ENCODE measurements around a stretch of chr16.

DNA sequence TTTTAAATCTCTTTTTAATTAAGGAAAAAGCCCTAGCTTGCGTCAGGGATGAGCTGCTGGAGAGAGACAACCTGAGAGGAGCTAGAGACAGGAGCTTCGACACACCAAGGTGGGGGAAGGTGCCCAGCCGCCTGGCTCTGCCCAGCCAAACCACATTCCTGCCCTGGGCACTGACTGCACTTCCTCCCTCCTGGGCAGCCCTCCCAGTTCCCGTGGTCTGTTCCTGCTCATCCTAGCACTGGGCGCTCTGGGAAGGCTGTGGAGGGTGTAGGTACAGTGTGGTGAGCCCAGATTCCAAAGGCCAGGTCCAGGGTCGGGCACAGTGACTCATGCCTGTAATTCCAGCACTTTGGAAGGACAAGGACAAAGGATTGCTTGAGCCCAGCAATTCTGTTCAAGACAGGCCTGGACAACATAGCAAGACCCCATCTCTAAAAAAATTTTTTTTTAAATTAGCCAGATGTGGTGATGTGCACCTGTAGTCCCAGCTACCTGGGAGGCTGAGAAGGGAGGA is 30.7 kb downstream of the C16orf74 start:
- PRO-cap, result no peak

- PRO-cap, result no peak
Measured at GRCh38 chr16:85806564-85807176, 7.2 kb downstream of the COX4I1 start.

DNA sequence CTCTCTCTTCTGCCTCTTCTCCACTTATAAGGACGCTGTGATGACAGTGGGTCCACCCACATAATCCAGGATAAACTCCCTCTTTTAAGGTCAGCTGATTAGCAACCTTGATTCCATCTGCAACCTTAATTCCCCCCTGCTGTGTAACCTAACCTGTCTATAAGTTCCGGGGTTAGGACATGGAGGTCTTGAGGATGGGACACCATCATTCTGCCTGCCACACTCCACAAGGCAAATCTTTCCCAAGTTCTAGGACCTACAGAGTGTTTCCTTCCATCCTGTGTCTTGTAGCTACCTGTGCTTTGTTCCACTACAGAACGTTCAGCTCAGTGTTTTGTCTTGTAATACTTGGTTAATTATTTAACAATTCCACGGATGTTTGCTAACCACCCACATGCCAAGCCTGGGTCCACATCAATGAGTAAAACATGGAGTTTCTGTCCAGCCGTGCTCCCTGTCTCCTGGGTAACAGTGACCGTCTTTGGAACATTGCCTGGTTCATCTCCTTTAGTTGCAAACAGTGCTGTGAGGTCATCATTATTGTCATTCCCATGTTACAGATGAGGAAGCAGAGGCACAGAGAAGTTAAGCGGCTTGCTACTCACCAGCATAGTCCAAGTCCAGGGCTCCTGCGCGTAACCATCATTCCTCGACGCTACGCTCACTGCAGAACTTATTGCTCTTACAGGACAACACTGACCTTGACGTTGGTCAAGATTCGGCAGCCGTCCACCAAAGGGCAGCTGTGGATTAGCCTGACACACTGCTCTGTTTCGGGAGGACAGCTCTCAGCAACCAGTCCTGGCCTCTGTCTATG is 41.2 kb downstream of the IRF8 start:
- PRO-cap, result no peak

DNA sequence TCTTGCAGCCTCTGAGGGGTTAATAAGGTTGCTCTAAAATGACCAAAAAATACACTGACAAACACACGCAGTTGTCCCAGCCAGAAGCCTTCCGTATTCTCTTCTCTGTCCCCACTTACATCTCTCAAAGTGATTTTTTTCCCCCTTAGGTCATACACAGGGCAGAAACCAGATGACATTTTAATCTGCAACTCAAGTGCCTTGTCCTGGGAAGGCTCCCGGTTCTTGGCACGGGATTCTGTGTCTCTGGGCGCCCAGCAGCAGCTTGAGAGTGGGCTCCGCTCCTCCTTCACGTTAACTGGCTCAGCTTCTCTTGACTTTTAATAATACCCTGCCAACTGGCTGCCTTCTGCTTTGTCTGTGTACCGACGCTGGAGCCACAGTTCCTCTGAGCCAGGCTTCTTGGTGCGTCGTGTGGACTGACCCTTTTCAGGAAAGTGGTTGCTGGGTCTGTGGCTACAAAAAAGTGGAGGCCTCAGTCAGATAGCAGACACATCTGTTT is 64.7 kb downstream of the IRF8 start:
- PRO-cap, result no peak

DNA sequence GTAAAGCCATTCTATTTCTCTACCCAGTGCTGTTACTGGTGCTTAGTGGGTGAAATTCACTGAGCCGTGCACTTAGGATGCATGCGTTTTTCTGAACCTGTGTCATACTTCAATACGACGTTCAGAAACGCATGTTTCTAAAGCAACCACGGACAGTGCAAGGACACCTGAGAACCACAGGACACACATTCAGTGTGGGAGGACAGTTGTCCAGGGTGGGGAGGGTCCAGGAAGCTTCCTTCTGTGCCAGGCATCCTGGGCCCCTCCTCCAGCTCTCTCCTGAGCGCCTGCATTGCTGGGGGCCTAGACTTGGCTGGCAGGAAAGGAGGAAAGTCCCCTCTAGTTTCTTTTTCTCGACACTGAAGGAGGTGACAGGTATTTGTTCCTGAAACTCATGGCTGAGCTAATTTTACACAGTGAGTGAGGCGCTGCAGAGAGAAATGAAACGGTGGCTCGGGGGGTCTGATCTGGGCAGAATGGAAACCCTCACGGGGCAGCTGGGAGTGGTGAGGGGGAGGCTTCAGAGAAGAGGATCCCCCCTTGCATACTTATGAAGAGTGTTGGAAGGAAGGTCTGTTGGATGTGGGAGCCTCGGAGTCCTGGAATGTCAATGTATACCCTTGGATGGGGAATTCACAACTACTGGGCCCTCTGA is 89.9 kb downstream of the IRF8 start:
- PRO-cap, result no peak

GRCh38 chr16:86051934-86052294 is 153.0 kb downstream of the IRF8 start:
- PRO-cap, result no peak

GRCh38 chr16:86196479-86197073 is 297.6 kb downstream of the IRF8 start:
- PRO-cap, result unidirectional peak, plus-strand start at chr16:86196638

- PRO-cap, result no peak
Measured at GRCh38 chr16:86298187-86298488, 212.2 kb upstream of the FOXF1 start.

DNA sequence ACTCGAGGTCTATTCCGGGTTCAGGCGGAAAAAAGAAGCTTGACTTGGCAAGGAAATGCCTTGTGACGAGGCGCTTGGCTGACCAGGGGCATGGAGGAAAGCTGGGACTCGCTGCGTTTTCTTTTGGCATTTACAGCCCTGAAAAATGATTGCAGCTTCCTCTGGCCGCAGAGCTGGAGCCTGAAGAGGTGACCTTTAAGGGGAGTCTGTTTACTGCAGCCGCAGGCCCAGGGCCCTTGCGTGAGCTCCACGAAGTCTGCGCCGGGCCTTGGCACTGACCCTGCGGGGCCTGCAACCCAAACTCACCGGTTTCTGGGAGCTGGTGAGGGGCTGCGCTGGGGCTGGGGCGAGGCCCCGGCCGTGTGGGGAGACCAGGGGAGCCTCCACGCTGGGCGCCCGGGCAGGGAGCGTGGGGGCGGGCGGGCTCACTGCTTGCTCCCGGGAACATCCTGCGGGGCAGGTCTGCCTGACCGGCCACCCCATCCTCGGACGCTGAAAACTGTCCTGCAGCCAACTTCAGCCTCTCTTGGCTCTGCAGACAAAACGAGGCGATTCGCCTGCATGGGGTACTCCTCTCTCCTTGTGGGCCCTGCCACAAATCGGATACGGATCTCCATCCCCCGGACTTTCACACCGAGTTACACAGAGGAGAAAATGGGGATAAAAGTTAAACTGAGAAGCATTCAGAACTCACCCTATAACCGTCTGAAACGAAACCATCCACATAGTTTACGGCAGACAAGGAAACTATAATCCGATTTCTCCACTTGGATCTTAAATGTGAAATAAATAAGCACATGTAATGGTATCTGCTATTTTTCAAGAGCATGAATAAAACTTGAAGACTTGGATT is 206.3 kb upstream of the FOXF1 start:
- PRO-cap, result unidirectional peak, plus-strand start at position 68 of the sequence; unidirectional peak, plus-strand start at position 213 of the sequence; unidirectional peak, minus-strand start at position 451 of the sequence

DNA sequence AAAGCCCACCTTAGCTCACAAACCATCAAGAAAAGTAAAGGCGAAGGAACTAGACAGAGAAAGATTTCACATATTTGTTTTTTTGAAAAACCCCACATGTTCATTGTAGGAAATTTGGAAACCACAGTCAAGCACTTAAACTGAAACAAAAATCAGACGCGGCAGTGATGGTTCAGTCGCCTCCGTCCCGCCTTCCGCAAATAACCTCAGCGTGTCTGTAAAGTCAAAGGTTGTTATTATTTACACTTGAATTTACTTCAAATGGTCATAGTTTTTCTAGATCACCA is 144.5 kb upstream of the FOXF1 start:
- PRO-cap, result no peak

GRCh38 chr16:86569934-86570285 is 3.3 kb downstream of the FOXC2 start:
- PRO-cap, result no peak

DNA sequence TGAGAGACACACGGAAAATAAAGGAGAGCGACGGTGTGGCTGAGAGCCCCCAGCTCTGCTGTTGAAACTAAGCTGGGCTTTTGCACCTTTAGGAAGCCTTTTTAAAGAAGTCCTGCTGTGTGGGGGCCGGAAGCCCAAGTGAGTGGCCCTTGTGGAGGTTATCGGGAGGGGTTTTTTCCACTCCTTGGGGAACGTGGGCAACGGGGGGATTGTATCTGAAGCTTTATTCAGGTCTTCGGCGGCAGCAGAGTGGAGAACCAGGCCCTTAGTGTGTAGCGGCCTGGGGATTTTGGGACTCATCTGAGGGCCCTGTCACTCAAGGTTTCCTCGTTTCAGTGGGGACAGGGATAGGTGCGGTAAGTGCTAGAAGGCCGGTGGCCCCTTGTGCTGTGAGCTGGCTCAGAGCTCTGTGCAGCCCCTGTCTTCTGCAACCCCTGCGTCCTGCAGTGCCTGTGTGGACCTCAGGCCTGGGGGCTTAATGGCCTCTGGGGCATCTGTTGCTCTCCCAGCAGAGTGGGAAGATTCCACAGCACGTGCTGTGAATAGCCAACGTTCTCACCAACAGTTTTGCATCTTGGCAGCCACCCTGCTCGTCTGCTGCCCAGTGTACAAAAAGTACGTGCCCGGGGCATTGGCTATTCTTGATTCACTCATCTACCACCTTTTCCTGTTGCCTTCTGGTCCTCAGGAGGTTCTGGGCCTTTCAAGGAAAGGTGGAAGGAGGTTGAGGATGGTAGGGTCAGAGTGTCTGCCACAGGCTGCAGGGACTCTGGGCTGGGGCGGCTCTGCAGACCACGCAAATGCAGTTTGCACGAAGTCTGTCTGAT is 4.8 kb downstream of the FOXC2 start:
- PRO-cap, result no peak

DNA sequence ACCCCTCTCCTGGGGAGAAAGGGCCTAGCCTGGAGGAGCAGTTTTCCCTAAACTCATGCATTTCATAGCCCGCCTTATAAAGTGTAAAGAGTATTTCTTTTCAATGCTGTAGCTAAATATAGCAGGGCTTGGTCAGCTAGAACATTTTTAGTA is 7.8 kb downstream of the FOXL1 start:
- PRO-cap, result no peak

- PRO-cap, result no peak
Measured at GRCh38 chr16:86734416-86735048, 156.2 kb downstream of the FOXL1 start.

- PRO-cap, result no peak
Measured at GRCh38 chr16:87065147-87065607, 252.0 kb downstream of the C16orf95 start.

- PRO-cap, result no peak
Measured at GRCh38 chr16:87305446-87306415, 11.5 kb downstream of the C16orf95 start.

DNA sequence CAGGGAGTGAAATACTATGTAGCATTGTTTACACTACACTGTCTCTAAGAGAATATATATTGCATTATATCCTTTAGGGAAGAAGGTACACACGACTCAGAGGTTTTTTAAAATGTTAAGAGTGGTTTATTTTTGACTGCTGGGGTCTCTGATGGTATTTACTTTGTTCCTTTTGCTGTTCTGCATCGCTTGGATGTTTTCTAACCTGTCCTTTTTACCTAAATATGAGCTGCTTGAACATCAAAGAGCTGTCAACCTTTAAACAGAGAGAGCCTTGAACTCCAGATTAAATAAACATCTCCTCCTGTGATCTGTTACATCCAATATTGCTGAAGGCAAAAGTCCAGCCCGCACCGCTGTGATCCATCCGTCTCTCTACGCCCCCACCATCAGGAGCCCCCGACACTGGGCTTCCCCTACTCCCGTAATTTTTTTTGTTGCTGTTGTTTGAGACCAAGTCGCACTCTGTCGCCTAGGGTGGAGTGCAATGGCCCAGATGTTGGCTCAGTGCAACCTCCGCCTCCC is 1.3 kb downstream of the FBXO31 start:
- PRO-cap, result no peak

GRCh38 chr16:87465368-87465886 is 27.4 kb downstream of the ZCCHC14 start:
- PRO-cap, result bidirectional peak, plus-strand start at chr16:87465648, minus-strand start at chr16:87465448

- PRO-cap, result no peak
Measured at GRCh38 chr16:87576251-87576709, 26.0 kb upstream of the JPH3 start.

DNA sequence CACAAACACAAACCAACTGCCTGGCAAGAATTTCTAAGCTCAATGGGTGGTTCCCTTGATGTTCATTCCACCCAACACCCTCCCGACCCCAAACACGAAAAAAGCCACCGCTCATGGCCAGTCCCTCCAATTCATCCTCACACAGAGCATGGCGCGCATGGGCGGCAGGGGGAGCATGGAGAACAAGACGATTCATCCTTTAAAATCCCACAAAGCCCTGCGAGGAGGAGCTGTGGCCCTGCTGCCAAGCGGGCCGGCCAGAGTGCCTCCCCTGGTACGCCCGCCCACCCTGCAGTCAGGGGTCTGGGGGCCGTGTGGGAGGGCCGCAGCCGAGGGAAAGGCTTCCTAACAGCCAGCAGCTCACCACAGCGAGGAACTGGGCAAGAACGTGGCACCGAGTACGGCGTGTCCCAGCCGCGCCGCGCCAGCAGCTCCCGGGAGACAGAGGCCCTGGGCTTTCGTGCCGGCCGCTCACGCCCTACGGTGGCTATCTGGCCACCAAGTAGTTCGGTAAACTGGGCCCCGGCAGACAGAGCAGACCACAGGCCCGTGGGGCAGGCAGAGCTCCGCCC is 60.9 kb downstream of the KLHDC4 start:
- PRO-cap, result no peak